Placental epithelial cell (primary cell): Measurements from ENCODE around the genes LRRC52 and RCSD1.

DNA sequence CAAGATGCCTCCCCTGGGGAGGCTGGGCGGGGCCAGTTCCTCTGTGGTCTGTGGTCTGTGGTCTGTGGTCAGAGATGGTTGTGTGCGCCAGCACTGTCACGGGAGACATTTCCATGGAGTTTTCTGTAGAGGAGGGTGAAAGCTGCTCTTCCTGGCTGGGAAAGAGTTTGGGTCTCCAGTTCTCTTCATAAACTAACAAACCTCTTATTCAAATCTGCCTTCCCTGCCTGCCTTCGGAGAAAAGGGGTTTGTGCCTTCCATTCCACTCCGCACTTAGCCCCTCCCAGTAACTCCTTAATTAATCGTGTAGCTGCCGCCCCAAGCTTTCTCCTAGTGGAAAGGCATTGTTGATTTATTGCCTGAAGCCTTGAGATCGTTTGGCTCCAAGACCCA lies 36.6 kb upstream of the LMX1A start:
- CAGE, long polyA plus RNA = no peak

GRCh38 chr1:165543713-165544536 lies at the start of gene LRRC52:
Gene LRRC52 (plus strand): TSS chr1:165544000.
- CAGE, long polyA plus RNA = no peak

- CAGE, long polyA plus RNA = no peak
Measured at GRCh38 chr1:165827199-165827416, 306 bp upstream of the UCK2 start.

DNA sequence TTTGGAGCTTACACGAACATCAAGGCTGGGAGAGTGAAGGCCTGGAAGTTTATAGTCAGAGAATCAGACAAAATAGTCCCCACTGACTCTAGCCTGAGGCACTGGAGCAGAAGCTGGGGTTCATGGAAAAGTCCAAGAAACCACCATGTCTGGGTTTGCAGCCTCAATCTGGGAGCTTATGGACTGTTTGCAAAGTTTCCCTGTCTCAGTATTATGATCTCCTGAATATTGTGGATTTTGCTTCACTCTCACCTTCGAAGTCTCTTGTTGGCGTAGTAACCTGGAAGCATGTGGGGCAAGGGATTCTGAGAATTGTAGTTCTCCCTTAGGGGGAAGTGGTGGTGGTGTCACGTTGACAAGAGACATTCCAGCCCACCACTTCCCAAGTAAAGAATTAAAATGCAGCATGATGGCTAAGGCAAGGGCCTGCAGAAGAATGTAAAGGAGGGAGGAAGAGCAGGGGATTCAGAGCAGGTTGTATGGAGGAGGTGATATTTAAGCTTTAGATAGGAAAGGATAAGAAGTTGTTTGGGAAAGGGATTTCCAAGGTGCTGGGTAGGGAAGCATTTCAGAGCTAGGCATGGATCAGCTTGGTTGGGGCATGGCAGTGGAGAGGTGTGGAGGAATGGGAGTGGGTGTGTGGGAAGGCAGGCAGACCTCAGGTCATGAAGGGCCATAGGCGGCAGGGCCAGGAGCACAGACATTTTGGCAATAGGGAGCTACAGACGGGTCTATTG lies 65.1 kb downstream of the UCK2 start:
- CAGE, long polyA plus RNA = no peak

DNA sequence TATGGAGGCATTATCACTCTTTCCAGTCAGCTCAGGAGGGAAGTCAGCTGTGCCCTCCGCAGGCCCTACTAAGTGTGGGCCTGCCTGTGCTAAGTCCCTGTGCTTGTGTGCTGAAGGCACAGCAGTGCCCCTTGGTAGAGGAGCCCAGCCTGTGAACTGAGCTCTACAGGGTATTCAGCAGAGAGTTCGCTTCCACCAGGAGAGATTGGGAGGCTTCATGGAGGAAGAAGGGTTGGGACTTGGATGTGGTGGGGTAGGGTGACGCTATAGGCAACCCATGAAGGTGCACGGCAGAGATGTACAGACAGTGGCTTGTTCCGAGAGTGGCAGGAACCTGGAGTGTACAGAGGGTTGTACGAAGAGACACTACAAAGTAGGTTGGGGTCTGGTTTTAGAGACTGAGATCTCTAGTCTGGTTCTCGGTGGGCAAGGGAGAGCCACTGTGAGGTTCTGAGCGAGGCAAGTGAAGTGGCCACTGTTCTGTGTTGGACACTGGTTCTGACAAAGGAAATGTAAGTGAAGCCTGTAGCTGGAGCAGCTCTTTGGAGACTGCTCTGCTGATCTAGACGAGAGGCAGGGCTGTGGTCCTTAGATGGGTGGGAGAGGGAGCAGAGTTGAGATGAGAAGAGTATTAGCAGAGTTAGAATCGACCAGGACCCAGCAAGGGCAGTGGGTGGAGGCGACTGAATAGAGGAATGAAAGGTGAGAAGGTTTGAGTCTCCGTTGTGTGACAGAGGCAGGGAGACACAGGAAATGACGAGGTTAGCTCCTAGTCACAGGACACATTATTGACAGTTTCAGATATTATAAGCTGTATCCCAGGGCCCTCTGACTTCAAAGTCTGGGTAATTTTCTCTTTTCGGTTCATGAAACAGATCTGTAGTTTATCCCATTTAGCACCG lies 69.6 kb downstream of the UCK2 start:
- CAGE, long polyA plus RNA = no peak

GRCh38 chr1:166165628-166166139 lies 1.1 kb downstream of the FAM78B start:
- CAGE, long polyA plus RNA = no peak

DNA sequence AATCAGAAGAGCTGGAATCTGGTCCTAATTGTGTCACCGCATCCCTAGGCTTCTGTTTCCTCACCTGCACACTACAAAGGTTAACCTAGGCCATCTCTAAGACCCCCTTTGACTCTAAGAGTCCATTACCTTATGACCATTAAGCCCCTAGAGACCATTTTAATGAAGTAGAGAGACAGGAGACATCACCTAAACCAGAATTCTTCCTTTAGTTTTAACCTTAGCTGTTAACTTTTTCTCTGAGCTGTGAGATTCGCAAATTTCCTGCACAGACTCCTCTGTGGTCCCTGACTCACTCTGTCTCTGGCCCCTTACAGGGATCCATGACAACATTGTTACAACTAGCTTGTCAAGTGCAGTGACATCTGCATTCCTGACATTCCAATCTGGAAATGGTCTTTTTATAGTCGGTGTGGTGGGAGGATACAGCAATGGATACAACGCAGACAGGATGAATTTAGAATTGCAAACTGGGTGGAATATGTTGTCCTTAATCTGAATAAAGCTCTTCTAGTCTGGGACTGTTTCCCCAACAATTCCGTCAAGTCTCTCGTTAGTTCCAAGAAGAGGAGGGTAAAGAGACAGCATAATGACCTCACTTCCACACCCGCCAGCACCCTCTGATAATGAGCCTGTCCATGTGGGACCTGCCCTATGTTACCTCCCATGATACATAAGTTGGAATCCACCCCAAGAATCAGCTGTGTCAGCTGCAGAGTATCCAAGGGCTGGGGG lies 49.5 kb downstream of the ILDR2 start:
- CAGE, long polyA plus RNA = no peak

DNA sequence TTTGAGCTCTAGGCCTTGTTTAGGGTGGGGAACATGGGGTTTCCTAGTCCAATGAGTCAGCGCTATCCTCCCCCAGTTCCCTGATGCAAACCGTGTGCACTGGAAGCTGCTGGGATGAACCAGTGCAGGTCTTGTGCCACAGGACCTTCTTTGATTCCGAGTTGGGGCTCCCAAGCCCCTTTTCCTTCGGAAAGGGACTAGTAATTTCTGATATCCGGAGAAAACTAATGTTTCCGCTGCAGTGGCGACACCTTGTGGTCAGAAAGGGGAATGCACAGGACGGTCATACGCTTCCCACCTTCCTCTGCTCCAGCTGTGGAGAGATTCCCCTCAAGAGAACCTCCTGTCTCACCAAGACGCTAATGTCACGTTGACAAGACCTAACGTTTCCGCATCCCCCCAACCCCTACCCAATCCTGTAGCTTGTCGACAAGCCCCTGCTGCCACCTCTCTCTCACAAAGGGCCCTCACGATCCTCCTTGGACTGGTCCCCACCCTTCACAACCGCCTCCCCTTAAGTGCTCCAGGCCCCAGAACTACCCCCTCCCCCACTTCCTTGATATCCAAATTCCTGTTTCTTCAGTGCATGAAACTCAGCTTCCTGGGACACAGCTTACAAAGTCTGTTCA lies 31.0 kb downstream of the GPA33 start:
- CAGE, long polyA plus RNA = no peak

DNA sequence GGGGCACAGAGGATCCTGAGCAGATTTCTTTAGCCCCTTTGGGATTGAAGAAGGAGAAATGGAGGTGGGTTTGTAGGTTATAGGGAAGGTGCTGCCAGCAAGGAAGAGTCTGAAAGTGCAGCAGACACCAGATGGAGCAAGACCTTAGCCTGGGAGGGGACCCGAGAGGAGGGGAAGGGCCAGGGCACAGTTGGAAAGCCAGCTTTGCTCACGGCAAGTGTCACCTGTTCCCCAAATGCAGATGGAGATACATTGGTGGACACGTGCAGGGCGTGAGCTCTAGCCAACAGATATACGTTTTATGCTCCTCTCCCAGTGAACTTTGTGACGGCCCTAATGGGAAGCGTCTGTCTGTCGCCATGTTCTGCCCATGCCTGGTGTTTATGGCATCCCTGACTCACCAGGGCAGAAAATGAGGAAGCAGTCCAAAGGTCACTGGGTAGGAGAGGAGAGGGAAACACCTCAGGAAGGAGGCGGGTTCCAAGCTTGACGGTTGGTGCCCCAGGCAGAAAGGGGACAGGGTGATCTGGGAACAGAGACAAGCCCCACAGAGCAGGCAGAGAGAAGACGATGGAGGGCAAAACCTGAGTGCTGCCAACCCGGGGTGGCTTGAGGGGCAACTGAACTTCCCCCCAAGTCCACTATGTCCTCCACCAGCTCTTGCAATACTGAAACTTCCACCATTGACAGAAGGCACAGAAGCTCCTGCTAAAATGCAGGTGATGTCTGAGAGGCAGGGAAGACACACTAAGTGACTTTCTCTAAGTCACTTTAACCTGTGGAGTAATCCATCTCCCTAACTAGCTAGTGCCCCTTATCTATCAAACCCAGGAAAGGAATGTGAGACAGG lies 7.5 kb downstream of the GPA33 start:
- CAGE, long polyA plus RNA = no peak

- CAGE, long polyA plus RNA = no peak
Measured at GRCh38 chr1:167328774-167329578, 108.3 kb downstream of the POU2F1 start.

DNA sequence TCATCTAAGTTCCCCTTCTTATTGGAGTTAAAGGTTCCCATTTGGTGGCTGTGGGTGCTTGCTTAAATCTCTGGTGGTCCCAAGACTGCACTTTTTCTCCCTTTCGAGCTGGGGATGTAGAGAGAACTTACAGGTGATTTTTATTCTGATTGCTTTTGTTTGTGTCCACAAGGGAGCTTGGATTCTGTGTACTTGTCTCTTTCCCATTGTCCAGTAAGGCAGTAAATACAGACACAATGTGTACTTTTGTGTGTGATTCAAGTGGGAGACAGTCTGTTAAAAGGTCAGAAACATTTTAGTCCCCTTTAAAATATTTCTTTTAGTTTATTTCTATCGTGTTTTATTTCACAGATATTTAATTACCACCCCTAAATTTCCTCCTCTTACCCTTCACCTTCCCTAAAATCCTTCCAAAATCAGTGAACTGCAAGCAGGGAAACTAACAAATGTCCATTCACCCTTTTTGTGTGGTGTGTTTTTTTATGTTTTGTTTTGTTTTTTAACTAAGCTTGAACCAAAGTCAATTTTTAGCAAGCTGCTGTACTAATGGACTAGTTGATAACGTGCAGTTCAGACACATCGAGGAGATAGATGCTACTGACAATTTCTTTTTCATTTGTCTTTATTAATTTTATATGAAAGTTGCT lies 100.6 kb downstream of the CD247 start:
- CAGE, long polyA plus RNA = no peak

- CAGE, long polyA plus RNA = no peak
Measured at GRCh38 chr1:167421734-167422113, 96.6 kb downstream of the CD247 start.

DNA sequence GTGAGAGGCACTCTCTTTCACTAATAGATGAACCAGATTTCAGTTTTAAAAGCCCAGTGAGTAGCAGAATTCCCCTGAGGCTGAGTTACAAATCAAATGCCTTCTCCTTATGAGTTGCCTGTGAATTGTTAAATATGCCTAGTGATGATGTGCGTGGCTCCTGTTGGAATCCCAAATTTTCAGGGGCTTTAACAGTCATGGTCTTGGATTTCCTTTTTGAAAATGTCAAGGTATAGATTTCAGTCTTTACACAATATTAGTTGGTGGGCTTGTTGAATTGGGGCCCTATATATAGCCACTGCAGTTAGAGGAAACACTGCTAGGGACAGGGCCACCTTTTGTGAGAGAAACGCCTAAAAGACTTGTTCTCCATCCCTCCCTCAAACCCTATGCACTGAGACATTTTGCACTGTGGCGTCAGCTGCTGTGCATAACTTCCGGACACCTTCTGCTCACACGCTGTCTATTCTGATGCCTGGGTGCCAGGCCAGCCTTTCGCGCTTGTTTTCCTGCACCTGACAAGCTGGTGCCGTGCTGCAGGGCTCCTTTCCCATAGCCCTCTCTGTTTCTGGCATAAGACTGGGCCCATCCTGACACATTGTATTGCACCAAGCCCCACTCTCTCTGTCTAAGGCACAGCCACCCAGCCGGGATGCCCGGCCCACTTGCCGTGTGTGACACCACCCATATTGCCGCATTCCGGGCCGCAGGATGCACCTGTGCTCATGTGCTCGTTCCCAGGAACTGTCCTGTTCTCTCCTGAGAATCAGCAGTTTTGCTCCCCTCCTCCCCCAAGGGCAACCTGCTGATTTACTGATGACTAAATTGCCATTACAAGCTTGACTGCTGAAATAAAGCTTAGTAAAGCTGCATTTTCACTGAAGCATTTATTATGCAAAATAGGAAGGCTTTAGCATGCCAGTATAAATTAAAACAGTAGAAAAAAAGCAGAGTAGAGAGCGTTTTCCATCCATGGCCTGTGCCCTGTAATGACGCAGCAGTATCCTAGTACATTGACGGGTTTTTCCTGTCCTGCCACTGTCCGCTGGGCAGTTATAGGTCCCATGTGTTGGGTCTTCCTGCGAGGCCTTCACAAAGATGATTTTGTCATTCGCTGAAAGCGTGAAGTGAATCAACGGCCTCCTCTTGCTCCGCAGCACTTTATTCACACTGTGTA lies 88.2 kb downstream of the CD247 start:
- CAGE, long polyA plus RNA = no peak

DNA sequence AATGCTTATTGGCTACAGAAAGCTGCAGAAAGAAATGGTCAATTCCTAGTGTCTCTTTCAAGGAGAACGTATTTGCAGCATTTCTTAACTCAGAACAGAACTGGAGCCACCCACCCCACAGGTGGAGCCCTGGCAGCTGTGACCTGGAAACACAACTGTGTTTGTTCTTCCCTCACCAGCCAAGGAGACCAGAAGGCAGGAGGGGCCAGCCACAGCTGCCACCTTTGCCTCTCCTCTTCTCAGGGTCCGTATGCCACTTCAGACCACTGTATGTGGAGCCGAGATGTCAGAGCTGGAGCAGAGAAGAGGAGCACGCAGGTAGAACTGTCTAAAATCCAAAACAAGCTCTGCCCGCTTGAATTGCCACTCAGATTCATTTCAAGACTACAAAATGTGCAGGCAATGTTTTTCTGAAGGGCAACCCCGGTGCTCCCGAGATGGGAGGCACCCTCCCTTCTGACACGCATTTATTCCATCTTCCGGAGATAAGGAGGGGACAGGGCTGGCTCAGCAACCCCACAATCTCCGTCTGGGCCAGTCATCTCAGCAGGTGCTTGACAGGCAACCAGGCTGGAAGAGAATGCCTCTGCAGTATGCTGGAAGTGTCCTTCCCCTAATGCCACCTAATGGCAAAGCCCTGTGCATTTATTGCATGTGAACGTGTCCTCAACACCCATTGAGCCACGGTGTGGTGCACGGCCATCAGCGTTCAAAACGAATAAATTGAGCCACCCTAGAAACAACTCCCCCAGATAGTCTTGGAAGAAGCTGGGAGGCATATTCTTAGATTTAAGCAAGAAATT lies 16.6 kb downstream of the CD247 start:
- CAGE, long polyA plus RNA = no peak

DNA sequence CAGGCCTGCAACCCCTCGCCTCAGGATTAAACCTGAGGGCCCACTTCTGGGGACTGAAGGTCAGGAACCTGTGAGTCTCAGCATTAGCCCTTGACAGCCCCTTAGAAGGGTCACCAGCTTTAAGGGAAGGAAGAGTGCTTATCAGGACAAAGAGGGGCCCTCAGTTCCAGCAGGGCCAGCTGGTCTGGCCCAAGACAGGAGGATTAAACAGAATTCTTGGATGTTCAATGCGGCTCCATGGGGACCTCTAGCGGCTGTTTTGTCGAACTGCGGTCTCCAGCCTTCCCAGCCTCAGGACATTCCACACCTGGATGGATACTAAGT lies 15.4 kb upstream of the CD247 start:
- CAGE, long polyA plus RNA = no peak

GRCh38 chr1:167548753-167549329 lies 4.7 kb downstream of the CREG1 start:
- CAGE, long polyA plus RNA = no peak

- CAGE, long polyA plus RNA = no peak
Measured at GRCh38 chr1:167629601-167630724, at the start of gene RCSD1. Gene RCSD1 (plus strand): TSS chr1:167630232.

GRCh38 chr1:167651081-167651759 lies 21.2 kb downstream of the RCSD1 start:
- CAGE, long polyA plus RNA = no peak

GRCh38 chr1:167772935-167773653 lies 51.3 kb downstream of the MPZL1 start:
- CAGE, long polyA plus RNA = no peak

DNA sequence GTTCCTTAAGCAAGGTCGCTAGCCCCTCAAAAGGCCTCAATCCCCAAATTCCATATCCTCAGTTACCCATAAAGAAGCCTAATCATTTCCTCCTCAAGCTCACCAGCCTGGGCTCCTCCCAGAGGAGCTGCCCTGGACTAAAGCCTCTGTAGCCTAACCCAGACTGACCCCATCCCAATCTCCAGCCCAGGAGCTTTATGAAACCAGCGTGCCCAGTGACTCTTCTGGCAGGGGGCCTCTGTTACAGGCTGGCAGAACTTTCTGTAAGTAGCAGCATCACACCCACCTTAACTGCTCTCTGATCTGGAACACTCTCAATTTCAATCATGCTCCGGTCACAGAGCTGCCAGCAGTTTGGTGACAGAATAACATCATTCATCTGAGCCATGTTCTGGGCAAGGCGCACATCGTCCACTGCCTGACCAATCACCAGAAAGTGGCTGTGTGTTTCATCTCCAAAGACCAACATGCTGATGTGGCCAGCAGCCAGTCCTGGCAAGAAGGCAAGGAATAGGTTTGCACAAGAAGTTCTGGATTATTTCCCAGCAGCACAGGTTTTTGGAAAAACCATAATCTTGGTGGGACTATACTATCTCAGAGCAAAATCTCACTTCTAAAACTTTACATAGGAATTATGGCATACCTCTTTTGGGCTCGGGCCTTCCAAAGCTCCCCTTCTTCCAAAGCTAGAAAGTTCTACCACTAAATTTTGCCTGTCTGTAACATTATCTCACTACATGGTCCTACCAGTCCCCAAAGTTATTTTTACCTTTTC lies 14.6 kb downstream of the ADCY10 start:
- CAGE, long polyA plus RNA = no peak